ENCODE data around the genes TRIM25 and MSI2.

- PRO-cap, result no peak
Observed at GRCh38 chr17:50947997-50948588, 81.9 kb upstream of the TOB1 start.

- PRO-cap, result no peak
Observed at GRCh38 chr17:50996347-50996870, 124.3 kb downstream of the SPAG9 start.

DNA sequence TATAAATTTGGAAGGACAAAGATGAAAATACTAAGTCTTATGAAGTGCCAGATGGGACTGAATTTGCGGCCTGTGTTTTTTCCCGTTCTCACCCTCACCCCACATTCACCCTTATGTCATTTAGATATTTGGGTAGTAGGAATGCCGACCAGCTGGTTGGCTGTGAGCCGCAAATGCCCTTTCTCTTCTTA lies 1.5 kb upstream of the SPAG9 start:
- PRO-cap, result no peak

- PRO-cap, result unidirectional peak, minus-strand start at chr17:51153055
Observed at GRCh38 chr17:51152553-51153188, 688 bp upstream of the NME1 start.

- PRO-cap, result no peak
Observed at GRCh38 chr17:51164920-51166111, 895 bp upstream of the NME2 start.

DNA sequence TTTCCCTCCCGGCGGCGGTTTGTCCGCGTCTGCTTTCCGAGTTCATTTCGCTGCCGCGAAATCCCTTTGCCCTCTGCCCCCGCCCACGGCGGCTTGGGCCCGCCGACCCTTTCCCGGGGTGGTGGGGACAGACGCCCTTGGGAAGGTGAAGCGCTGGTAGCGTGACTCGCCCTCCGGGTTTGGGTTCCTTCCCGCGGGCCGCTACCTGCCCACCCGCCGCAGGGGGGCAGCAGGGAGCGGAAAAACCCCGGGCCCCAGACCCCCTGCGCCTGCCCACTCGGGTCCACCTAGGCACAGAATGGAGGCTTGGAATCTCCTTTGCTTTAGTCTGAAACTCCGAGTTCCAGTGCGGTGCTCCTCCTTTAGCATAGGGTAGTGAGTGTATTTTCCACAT lies 793 bp downstream of the NME2 start:
- PRO-cap, result bidirectional peak, plus-strand start at position 276 of the sequence, minus-strand start at position 95 of the sequence

GRCh38 chr17:52132793-52133205 lies 25.7 kb downstream of the CA10 start:
- PRO-cap, result no peak

- PRO-cap, result no peak
Observed at GRCh38 chr17:52147919-52148262, 10.6 kb downstream of the CA10 start.

GRCh38 chr17:52824437-52825006 lies 666.0 kb upstream of the CA10 start:
- PRO-cap, result no peak

GRCh38 chr17:55266648-55267337 lies 2.0 kb downstream of the HLF start:
- PRO-cap, result no peak

- PRO-cap, result no peak
Observed at GRCh38 chr17:55833526-55833883, 82.7 kb downstream of the PCTP start.

- PRO-cap, result no peak
Observed at GRCh38 chr17:56203473-56204004, 50.3 kb downstream of the ANKFN1 start.

- PRO-cap, result unidirectional peak, minus-strand start at chr17:56567547
Observed at GRCh38 chr17:56567415-56567614, 26.2 kb upstream of the NOG start.

- PRO-cap, result no peak
Observed at GRCh38 chr17:56599026-56599534, 5.6 kb downstream of the NOG start.

DNA sequence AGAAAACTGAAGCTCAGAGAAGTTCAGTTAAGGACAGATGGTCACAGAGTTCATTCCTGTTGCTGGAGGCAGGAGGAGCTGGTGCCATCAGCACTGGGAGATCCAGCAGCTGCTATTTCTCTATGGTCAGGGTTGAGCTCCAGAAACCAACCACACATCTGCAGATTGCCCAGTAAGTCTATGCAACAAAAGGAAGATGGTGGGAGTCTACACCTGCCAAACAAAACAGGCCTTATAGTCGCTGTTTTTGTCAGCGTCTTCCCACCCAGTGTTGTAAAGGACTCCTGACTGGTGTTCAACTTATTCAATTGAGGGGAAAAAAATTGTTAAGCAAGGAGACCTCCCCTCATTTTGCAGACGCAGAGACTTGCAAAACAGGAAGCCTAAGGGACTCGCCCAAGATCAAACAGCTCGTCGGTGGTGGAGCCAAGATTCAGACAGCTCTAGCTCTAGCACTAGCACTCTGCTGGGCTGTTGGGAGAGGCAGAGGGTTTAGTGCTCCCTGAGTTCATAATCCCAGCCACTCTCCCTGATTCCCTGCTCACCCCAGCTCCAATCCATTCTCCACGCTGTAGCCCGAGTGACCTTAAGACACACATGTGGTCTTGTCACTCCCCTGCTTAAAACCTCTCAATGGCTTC lies 9.0 kb downstream of the NOG start:
- PRO-cap, result no peak

- PRO-cap, result no peak
Observed at GRCh38 chr17:56832470-56832871, 1.2 kb downstream of the C17orf67 start.

DNA sequence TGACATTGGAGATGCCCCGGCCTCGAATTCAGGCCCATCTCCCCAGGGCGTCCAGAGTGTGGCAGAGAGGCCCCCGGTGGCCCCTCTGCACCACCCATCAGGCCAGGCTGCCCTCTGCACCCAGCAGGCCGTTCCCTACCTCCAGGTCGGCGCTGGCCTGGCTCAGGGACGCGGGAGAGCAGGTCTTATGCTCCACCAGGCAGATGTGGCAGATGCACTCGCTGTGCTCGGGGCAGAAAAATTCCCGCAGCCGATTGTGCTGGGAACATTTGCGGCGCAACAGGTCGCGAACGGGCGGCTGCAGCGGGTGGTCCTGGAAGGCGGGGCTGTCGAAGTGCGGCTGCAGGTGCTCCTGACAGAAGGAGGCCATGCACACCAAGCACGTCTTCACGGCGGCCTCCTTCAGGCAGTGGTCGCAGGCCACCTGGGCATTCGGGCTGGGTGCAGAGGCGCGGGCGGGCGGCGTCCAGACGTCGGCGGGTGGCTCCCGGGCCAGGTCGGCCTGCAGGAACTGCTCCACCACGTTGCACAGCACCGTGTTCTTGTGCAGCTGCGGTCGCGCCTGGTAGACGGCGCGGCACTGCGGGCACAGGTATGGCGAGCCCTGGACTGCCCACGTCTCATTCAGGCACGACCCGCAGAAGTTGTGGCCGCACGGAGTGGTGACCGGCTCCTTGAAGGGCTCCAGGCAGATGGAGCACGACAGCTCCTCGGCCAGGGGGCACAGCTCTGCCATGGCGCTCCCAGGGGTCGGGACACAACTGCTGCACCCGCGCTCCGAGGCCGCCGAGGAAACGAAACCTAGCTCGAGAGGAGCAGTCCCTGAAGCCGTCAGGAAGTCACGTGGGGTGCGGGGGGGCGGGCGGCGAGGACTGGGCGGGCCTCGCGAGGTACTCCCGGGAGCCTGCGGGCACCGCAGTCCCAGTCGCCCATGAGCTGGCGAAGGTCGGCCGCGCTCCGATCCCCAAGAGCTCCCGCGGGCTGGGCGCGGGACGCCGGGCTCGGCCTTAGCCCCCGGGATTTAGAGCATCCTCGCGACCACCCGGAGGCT lies at the start of gene TRIM25:
Gene TRIM25 (minus strand): TSS at position 797 of the 1,051 bp plus-strand sequence.
- PRO-cap, result bidirectional peak, plus-strand start at position 429 of the sequence, minus-strand start at position 325 of the sequence; bidirectional peak, plus-strand start at position 924 of the sequence, minus-strand start at position 796 of the sequence

DNA sequence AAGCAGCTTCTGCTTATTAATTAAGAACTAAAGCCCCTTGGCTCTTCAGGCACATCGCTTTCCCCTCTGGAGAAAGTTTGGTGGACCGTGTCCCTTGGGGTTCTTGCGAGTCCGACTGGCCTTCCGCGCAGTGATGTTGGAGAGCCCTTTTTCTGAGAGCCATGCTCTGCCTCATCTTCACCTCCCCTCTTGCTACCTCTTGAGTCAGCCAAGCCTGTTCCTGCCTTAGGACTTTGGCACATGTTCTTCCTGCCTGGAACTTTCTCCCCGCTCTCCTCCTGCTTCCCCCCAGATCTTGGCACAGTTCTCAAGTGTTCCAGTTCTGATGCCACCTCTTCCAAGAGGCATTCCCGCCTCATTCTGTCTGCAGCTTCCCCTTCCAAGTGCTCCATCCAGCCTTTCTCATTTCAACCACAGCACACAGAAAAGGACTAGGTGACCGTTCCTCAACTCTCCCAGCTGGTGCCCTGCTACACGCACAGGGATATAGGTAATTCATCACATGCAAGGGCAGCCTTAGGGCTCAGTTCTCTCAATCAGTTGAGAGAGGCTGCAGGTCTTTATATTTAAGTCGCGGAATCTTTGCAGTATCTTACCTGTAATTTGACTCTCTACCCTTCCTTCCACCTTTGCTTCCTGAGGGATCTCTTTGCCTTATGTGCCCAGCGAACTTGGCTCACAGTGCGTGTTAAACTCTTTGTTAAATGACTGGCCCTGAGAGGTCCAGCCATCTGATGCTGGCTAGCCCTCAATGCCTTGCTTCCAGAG lies 7.8 kb downstream of the AKAP1 start:
- PRO-cap, result no peak

DNA sequence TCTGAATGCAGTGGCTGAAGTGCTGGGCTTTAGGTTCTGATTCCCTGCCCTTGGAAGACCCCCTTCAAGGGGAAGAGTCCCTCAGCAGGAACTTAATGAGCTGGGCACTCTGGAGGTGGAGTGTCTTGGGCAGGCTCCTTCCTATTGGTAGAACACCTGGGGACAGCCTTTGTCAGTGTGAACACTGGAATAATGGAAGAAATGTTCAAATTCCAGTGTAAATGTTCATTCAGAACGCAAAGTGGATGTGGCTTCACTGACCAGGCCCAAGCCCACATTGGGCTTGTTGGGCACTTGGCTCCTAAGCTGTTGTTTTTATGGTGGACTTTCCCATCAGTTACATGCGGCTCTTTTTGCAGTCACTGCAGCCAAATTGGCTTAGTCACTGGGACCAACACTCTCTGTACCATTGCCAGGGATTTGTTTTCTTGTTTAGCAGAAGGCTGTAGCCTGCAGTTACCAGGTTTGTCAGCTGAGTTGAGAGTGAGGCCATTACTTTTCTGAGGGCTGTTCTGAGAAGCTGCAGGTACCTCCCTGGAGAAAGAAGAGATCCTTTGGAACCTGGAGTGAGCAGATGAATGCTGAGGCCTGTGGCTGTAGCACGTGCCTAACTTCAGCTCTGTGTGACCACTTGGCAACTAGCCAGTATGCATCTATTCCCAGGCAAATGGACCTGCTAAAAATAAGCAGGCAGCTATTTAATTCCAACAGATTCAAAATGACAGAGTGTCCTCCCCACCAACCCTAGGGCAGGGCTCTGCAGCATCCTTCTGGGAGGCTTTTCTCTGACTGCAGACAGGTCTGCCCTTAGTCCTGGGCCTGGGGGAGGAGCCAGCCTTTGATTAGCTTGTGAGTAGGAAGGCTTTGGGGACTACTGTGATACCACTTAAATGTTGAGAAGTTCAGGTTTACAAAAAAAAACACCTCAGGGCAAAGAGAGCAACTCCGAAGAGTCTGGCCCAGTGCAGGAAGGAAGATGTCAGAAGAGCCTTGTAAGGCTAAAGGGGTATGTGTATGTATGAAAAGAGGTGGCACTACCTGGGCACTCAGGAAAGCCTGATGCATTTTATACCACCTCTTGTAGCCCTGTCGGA lies 12.9 kb downstream of the AKAP1 start:
- PRO-cap, result no peak

DNA sequence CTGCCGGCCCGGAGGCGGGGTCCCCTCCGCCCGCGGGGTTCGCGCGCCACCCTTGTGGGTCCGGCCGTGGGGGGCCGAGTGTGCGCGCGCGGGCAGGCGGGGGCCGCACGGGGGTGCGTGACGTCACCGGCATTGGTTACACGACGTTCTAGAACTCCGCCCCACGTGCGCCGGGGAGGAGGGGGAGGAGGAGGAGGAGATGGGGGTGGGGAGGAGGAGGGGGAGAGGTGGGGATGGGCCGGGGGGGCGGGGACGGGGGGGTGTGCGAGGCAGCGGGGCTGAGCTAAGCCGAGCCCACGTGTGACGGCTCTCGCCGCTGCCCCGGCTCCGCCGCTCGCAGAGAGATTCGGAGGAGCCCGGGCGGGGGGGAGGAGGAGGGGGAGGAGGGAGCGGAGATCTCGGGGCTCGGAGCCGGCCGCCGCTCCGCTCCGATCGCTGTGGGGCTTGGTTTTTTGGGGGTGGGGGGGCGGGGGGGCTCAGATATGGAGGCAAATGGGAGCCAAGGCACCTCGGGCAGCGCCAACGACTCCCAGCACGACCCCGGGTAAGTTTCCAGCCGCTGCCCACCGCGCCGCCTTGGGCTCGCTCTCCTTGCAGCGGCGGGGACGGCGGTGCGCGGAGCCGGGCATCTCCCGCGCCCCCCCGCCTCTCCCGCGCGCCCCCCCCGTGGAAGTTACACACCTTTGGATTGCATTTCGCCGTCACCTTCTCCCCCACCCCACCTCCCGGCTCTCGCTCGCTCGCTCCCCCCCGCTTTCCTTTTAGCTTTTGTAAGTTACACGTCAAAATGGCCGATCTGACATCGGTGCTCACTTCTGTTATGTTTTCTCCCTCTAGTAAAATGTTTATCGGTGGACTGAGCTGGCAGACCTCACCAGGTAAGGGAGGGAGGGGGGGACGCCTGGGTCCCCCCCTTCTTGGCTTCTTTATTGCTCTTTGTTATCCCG lies at the start of gene MSI2:
Gene MSI2 (plus strand): TSS at position 263 of the 947 bp plus-strand sequence.
- PRO-cap, result bidirectional peak, plus-strand start at position 373 of the sequence, minus-strand start at position 80 of the sequence